PC-3 (cell line): ENCODE data around the genes GARIN5B, SHISA7, CCDC106, RFPL4AL1 and ZSCAN5A.

DNA sequence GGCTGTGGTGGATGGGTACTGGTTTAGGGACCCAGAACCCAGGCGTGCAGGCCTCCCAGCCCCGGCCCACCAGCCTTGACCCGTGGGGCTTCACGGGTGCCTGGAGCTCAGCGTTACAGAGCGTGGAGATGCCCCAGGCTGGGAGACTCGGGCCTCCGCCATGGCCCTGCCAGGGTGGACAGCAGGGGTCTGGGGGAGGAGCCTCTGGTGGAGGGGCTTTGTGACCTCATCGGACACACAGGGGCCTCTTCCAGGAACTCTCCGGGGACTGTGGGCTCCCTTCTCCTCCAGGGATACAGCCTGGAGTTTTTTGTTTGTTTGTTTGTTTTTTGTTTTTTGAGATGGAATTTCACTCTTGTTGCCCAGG is at the start of gene GARIN5B:
GARIN5B (minus strand) TSS at position 191 of the 367 bp plus-strand sequence.
- RAMPAGE, long total RNA = no peak

GRCh38 chr19:55443203-55443362 is at the start of gene SHISA7:
TSS of gene SHISA7 (minus strand) at chr19:55443300.
- RAMPAGE, long total RNA = no peak

DNA sequence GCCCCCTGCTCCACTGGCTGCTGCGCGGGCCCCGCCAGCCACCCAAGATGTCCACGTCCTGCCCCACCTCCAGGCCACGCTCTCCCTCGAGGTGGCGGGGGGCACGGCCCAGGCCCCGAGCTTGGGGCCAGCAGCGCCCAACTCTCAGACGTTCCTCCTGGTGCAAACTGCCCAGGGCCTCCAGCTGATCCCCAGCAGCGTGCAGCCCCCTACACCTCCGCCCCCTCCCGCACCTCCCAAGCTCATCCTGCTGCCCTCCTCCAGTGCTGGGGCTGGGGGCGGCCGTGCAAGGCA is 1.9 kb upstream of the NAT14 start:
- RAMPAGE, long total RNA = no peak

DNA sequence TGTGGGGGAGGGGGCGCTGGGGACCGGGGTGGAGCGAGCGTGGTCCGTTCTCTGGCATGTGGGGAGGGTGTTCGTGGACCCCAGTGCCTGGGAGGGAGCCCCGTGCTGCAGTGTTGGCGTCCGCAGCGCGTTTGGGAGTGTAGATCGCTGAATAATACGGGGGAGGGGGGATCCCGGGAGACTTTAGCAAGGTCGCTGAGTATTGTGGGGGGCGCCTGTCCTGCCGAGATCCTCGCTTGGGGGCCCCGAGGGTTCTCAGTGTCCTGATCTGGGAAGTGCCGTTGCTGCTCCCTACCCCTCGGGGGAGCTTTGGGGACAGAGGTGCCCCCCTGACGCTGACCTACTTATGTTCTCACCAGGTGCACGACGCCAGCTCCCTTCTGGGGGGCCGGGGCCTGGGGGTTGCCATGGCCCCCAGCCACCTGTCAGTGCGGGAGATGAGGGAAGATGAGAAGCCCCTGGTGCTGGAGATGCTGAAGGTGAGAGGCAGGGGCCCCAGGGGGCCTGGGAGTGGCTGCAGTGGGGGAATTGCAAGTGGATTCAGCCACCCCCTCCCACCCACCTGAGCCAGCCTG is 401 bp downstream of the NAT14 start:
- RAMPAGE, long total RNA = no peak

GRCh38 chr19:55616797-55617723 is 7.3 kb downstream of the ZNF784 start:
- RAMPAGE, long total RNA = no peak

- RAMPAGE, long total RNA = start-site peak on the plus strand at chr19:55648200-55648260, 35 and 51 reads in 2 replicates
Observed at GRCh38 chr19:55647635-55648618, at the start of gene CCDC106. TSS of gene CCDC106 (plus strand) at chr19:55648212.

- RAMPAGE, long total RNA = no peak
Observed at GRCh38 chr19:55683416-55684339, 8.7 kb downstream of the EPN1 start.

GRCh38 chr19:55768926-55769272 is at the start of gene RFPL4AL1:
TSS of gene RFPL4AL1 (plus strand) at chr19:55769118.
- RAMPAGE, long total RNA = no peak

GRCh38 chr19:56080571-56081655 is 40.2 kb downstream of the ZNF787 start:
- RAMPAGE, long total RNA = no peak

DNA sequence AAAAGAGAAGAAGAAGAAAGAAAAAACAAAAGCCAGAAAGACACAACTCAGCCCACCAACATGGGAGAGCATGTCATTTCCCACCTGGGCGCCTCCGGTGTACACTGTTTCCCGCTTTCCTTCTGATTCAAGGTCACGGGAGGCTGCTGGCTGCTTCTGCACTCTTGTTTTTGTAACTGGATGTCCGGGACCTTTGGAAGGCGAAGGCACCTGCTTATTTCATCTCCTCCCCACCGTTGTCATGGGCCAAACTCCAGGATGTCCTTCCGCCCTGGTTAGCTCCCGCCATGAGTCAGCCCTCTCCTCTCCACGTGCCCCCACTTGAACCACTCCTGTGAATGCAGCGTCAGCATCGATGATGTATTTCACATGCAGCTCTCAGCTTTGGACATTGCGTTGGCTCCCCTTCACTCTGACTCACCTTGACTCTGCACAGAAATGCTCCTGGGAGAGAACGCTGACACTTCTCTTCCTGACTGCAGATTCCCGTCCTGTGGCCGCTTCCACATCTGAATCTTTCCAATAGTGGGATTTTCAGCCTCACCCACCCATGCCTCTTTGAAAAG is 5.6 kb upstream of the GALP start:
- RAMPAGE, long total RNA = no peak

GRCh38 chr19:56301631-56302181 is 12.9 kb downstream of the ZSCAN5A start:
- RAMPAGE, long total RNA = no peak

- RAMPAGE, long total RNA = no peak
Observed at GRCh38 chr19:56314365-56314471, 421 bp downstream of the ZSCAN5A start.

DNA sequence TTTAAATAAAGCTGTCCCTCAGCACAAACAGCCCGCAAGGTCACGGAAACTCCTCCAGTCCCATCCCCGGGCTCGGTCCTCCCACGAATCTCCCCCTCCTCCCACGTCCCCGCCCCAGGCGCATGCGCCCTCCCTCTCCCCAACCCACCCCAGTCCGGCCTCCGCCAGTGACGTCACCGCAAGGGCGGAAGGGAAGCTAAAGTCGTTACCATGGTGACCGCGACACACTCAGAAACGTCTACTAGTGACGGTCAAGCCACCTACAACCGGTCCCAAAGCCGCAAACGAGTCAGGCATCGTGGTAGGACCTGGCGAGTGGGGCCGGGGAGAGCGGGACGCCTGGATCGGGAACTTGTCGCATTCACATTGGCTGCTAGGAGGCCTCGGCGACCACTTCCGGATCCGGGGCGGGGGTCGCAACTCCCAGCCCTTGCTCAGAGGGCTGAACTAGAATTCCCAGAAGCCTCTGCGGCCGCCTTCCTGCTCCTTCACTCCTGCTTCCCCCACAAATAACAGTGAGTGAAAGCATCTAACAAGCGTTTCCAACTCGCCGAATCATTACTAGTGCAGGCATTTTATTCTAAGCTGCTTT is at the start of gene ZSCAN5A:
ZSCAN5A (minus strand) TSS at position 368 of the 592 bp plus-strand sequence.
- RAMPAGE, long total RNA = no peak

GRCh38 chr19:56478239-56478594 is 1.1 kb upstream of the ZNF667 start:
- RAMPAGE, long total RNA = no peak

DNA sequence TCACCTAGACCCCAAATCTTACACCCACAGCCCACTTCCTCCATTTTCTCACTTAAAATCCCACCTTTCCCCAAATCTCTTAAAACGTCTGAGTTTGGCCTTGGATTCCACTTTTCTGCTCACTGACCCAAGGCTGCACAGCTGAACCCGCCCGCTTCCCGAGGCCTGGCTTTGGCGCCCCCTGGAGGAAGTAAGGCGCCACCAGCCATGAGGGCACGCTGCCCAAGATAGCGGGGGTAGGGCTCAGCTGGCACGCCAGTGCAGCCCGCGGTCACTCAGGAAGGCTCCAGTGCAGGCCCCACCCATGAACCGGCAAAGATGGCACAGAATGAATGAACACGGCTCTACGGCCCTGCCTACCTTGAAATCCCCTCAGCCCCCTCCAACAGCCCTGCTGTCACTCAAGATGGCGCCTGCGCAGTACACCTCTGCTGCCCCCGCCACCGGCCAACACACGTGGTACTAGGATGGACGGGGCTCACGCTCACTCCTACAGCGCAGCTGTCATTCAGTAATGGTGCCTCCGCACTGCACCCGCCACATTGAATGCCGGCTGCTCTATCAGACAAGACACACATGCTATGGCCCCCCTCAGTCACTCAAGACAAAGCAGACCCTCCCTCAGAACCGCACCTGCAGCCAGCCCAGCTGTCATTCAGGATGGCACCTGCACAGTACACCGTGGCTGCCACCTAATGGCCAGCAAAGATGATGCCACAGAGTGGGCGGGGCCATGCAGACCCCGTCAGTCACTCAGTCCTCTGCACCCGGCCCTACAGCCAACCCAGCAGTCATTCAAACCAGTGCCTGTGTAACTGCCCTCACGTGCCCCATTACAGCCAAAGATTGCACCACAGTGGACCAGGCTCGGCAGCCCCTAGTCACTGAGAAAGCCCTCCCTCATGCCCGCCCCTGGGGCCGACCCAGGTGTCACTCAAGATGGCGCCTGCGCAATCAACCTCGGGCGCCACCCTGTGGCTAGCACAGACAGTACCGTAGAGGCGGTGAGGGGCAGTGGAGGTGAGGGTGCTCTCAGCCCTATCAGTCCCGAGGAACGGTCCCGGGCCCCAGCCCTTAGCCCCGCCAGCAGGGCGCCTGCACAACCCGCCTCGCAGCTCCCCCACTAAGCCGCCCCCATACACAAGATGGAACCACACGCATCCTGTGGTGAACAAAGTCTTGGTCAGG is 2.7 kb downstream of the PEG3 start:
- RAMPAGE, long total RNA = no peak

- RAMPAGE, long total RNA = no peak
Observed at GRCh38 chr19:56969522-56970226, 129.1 kb upstream of the PEG3 start.

GRCh38 chr19:57002155-57002624 is 117.6 kb upstream of the USP29 start:
- RAMPAGE, long total RNA = no peak

DNA sequence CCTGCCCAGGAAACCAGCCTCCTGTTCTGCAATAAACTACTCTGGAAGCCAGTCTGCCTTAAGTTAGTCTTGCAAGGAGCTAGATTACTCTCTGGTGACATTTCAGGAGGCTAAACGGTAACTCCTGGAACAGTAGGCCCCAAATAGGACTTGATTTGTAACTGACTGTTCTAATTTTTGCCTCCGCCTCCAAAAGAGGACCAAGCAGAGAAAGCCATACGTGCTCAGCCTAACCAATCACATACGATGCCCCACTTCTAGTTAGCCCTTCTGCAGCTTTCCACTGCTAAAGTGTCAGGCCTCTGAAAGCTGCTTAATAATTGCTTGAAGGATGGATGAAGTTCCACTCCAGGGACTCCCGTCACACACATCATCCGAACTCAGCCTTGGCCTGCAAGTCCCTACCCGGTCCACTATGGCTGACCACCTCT is 751 bp downstream of the ZNF805 start:
- RAMPAGE, long total RNA = no peak

DNA sequence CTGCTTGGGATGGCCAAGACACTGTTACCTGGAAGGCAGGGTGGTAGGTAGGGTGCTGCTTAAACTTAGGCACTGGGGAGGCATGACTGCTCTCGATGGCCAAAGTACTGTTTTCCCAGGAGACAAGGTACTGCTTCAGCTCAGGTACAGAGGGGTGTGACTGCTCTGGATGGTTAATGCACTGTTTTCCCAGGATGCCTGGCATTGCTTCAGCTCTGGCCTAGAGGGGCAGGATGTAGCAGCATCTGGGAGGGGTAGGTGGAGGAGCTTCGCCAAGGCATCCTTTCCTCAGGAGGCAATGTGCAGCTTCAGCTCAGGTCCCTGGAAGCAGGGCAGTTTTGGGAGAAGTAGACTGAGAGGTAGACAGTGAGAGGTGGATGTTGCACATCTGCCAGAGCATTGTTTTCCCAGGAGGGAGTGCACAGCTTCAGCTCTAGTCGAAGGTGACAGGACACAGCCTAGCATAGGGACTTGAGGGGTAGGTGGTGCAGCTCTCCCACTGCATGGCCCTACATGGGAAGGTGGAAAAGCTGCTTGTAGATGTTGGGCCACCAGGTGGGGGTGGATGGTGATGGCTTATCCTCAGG is 17.7 kb upstream of the ZNF543 start:
- RAMPAGE, long total RNA = no peak

DNA sequence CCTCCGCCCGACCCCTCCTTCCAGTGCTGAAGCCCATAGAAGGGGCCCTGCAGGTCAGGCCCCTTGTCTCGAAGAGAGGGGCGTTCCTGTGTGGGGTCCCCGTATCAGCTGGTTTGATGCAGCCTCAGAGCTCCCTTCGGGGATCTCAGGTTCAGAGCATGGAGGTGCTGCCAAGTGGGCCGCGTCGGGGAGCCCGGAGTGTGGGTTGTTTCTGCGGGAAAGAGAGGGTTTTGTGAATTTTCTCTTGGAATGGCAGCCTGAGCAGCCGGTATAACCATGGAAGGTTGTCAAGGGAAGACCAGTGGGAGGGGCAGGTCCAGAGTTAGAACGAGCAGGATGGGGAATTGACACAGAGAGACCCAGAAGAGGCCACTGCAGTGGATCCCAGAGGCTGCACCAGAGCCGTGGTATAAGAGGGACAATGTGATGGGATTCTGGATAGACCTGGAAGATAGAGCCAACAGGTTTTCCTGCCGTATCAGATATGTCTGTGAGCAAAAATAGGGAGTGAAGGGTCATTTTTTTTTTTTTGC is 448 bp downstream of the TRAPPC2B start:
- RAMPAGE, long total RNA = no peak